Pulmonary lymph node (tissue), 1 donor: ENCODE results near the genes RPS3, KLHL35 and UVRAG.

DNA sequence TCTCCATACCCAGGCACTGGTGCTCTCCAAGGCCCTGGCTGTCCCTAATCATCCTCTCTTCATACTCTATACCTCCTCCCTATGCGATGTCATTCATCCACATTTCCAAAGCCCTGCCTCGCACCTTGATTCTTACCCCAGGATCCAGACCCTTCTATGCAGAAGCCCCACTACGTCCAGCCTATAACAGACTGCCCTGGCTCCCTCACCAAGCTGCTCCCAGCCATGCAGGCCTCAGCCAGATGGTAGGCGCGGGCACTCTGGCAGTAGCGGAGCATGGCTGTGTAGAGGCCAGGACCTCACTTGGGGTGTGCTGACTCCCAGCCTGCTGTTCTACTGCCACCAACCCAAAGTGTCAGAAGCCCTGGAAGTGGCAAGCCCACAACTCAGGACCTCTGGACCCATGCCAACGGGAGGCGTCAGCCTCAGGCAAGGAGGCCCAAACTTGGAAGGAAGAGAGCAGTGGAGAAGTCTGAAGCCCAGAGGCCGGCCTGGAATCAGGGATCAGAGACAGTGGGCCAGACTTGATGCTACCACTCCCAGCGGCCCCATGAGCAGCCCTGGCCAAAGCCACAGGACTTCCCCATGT lies 4.6 kb downstream of the ARRB1 start:
- PRO-cap, result no peak

GRCh38 chr11:75399193-75400111 lies at the start of gene RPS3:
Gene RPS3 (plus strand): TSS chr11:75399518.
- PRO-cap, result unidirectional peak, plus-strand start at chr11:75399529; unidirectional peak, plus-strand start at chr11:75399774

GRCh38 chr11:75402574-75403626 lies 3.6 kb downstream of the RPS3 start:
- PRO-cap, result no peak

DNA sequence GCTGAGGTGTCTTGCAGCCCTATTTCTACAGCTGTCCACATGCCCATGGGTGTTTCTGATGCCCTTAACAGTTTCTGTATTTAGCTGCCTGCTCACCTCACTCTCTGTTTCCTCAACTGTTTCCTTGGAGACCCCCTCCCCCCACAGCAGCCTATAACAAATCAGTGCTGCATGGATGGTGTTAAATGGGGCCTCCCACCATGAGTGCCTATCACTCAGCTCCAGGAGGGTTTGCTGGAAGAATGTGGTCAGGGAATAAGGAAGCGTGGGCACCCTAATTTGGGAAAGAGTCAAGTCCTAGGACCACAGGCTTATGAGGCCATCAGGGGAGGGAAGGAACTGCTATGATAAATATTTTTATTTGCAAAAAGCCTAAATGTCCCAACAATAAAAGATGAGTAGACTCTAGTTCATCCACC lies 8.6 kb downstream of the KLHL35 start:
- PRO-cap, result no peak

GRCh38 chr11:75433086-75433745 lies at the start of gene KLHL35:
Gene KLHL35 (minus strand): TSS chr11:75433203.
- PRO-cap, result no peak

- PRO-cap, result no peak
Measured at GRCh38 chr11:75491995-75492594, 33.6 kb downstream of the GDPD5 start.

DNA sequence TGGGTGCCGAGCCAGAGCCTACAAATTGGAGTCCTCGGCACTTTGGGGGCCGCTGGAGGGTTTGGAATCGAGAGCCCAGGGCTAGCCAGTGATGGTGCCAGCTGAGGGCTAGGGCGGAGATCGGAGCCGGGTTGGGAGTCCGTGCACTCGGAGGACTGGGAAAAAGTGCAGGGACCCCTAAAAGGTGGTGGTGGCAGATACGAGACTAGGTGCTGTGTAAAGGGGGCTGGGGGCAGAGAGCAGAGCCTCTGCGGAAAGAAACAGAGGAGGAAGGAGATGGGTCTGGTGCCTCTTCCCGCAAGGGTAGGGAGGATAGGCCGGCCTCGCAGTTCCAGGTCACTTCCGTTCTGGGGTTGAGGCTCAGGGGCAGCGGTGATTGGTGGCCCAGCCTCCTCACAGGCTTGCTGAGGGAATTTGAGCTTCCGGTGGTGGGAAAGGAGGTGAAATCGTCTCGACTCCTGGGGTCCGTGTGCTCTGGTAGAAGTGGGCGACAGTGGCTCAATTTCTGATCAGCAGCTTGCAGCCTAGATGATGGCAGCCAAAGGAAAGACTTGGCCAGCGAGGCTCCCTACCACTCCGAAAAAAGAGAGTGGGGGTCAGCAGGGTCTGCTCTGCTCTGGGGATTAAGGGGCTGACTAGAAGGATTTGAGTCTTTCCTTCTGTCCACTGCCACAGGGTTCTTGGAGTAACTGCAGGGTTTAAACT lies 521 bp downstream of the SERPINH1 start:
- PRO-cap, result bidirectional peak, plus-strand start at position 443 of the sequence, minus-strand start at position 349 of the sequence

DNA sequence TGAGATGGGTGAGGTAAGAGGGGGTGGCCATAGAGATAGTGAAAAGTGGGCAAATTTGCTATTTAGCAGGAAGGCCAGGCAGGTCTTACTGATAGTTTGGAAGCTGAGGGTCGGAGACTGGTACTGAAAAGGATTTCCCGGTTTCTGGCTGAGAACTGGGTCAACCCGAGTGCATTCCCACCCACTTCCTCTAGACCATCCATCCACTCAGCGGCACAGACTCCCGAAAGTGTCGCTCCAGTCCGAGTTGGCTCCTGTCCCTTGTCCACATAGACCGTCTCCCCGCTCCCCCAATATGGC lies 20.7 kb downstream of the SERPINH1 start:
- PRO-cap, result bidirectional peak, plus-strand start at position 202 of the sequence, minus-strand start outside the sequence

DNA sequence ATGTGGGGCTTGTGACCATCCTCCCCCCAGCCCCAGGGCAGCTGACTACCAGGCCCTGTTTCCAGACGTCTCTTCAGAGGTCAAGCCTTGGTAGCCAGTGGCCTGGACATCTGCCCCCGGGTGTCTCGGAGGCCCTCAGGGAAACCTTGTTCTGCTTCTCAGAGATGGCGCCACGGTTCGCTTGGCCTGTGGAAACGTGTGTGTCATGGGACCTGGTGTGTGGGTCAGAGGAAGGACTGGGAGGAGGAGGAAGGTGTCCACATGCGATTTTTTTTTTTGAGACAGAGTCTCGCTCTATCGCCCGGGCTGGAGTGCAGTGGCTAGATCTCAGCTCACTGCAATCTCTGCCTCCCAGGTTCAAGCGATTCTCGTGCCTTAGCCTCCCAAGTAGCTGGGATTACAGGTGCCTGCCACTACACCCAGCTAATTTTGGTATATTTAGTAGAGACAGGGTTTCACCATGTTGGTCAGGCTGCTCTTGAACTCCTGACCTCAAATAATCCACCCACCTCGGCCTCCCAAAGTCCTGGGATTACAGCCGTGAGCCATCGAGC lies 22.4 kb downstream of the SERPINH1 start:
- PRO-cap, result no peak

- PRO-cap, result no peak
Measured at GRCh38 chr11:75667089-75667730, 1.6 kb downstream of the MAP6 start.

- PRO-cap, result no peak
Measured at GRCh38 chr11:75719575-75720089, 2.0 kb downstream of the MOGAT2 start.

GRCh38 chr11:75802252-75802726 lies 12.7 kb upstream of the UVRAG start:
- PRO-cap, result no peak

DNA sequence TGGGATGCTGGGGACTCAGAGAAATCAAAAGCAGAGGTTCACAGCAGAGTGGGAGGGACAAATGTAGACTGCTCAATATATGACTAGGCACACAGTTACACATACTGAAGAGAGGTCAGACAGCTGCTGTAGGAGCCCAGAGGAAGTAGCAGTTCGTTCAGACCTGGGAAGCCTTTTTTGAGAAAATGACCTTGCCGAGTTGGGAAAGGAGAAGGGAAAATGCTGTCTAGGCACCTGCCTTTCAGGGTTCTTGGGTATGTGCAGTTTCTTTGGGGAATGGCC lies 4.3 kb upstream of the UVRAG start:
- PRO-cap, result no peak

DNA sequence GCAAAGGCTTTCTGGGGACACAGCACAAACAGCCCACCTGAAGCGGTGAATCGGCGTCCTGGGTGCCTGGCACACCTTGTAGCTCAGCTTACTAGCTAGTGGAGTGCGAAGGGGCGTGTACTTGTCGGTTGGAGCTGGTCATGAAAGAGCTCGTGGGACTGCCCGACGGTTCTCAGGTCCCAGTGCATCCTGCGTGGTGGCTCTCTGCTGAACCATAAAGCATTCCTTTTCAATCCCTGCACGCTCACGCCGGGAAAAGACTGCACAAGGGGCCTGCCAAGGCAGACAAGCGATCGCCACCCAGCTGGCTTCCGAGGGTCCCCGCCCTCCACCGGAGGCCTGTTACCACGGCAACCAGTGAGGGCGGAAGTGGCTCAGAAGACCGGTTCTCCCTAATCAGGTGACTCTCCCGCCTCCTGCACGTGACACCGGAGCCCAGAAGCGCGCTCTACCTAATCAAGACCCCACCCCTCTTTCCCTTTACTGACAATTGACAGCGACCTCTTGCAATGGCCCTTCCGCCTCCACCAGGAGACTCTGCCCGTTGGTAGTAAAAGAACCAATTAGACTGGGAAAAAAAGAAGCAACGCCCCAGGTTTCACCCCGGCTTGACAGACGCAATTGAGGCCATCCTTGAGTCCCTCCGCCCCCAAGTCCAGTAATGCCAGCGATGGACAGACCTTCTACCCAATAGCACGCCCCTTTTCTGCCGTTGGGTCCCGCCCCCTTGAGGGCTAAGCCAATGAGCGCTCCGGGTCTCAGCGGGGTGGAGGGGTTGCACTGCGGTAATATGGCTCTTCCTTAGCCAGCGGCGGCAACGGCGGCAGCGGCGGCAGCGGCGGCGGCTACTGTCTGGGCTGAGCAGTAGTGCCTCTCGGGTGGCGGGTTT lies at the start of gene UVRAG:
Gene UVRAG (plus strand): TSS at position 785 of the 889 bp plus-strand sequence.
- PRO-cap, result bidirectional peak, plus-strand start at position 421 of the sequence, minus-strand start at position 333 of the sequence; bidirectional peak, plus-strand start at position 486 of the sequence, minus-strand start at position 476 of the sequence; bidirectional peak, plus-strand start at position 817 of the sequence, minus-strand start at position 623 of the sequence

DNA sequence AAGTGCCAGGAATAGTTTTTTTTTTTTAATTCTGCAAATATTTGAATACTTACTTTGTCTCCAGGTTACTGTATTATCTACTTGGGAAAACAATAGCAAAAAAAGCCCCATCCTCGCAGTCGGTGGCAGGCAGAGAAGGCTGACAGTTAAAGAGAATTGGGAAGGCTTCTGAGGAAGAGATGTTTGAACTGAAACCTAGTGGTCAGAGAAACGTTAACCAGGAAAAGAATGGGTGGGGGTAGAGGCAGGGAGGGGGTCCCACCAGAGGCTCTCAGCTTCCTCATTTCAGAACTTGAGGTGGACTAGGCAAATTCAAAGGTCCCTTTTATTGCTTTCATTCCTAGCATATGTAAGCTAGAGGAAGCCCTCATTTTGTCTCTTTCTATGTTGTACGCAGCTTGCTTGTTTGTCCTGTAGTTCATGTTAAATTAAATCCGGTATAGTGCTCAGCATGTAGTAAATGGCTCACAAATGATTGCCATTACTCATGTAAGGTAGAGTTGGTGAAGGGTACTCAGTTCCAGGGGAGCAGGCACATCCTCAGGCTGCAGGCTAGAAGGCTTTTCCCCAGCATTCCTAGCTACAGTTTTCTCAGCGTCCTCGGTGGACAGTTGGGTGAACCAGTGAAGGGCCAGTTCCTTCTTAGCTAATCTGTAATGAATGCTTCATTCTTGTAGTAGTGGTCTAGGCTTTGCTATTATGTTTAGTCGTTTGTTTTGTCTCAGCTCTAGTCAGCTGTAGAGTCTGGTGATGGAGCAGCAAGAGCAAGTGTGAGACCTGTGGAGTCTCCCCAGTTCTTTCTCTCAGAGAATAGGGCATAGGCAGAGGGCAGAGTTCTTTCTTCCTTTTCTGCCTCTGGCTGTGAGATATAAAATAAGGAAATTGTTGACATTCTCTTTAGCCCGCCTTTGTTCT lies 58.6 kb downstream of the UVRAG start:
- PRO-cap, result no peak

DNA sequence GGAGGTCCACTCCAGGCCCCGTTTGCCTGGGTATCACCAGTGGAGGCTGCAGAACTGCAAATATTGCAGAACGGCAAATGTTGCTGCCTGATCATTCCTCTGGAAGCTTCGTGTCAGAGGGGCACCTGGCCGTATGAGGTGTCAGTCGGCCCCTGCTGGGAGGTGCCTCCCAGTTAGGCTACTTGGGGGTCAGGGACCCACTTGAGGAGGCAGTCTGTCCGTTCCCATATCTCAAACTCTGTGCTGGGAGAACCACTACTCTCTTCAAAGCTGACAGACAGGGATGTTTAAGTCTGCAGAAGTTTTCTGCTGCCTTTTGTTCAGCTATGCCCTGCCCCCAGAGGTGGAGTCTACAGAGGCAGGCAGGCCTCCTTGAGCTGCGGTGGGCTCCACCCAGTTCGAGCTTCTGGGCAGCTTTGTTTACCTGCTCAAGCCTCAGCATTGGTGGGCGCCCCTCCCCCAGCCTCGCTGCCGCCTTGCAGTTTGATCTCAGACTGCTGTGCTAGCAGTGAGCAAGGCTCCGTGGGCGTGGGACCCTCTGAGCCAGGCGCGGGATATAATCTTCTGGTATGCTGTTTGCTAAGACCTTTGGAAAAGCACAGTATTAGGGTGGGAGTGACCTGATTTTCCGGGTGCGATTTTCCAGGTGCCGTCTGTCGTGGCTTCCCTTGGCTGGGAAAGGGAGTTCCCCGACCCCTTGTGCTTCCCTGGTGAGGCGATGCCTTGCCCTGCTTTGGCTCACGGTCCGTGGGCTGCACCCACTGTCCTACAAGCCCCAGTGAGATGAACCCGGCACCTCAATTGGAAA lies 164.3 kb downstream of the UVRAG start:
- PRO-cap, result no peak

DNA sequence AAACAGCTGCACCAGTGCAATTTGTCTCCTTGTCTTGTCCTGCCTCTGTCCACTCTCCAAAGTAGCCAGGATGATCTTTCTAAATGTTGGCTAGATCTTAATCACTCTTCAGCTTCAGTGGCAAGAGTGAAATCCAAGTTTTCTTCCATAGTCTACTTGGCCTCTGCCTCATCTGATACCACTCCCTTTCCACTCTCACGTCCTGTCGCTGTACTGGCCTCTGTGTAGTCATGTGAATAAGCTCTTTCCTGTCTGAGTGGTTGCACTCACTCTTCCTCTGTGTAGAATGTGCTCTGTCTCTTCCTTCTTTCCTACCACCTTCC lies 86.6 kb downstream of the WNT11 start:
- PRO-cap, result no peak

DNA sequence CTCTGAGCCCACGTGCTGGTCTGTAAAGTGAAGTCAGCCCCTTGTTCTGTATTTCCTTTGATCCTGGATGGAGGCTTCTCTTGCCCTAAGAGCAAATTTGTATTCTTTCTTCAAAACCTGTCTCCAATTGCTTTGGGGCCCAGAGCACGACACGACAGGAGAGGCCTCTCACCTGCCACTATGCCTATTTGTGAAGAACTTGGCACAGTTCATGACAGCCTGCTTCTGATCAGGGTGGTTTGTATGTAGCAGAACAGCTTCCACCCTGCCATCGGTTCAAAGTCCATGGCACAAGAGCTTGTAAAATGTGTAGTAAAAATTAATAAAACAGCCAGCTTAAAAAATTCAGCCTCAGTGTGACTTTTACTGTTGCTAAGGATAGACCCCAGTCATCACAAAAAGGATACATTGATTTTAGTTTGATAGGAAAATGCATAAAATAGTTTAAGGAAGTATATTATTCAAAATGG lies 58.9 kb downstream of the WNT11 start:
- PRO-cap, result no peak

DNA sequence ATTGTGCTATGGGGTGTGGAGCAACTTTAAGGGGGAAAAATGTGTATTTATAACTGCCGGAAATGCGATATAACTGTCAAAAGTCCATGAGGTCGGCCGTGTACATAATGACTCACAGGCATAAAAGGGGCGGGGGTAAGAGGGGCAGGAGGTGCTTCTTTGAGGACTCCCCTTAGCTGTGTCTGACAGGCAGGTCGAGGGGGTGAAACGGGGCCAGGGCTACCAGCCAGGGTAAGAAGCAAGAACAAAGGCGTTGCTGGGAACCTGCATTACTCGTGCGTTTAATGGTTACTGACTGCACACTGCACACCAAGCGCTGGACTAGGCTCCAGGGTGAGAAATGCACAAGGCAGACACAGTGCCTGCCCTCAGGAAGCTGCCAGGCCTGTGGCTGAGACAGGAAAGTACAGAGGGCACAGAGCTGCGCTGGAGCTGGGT lies 57.1 kb downstream of the WNT11 start:
- PRO-cap, result no peak

GRCh38 chr11:76152175-76152604 lies 54.1 kb downstream of the WNT11 start:
- PRO-cap, result no peak